PFSK-1 (cell line): ENCODE data around the genes HYDIN and DHX38.

DNA sequence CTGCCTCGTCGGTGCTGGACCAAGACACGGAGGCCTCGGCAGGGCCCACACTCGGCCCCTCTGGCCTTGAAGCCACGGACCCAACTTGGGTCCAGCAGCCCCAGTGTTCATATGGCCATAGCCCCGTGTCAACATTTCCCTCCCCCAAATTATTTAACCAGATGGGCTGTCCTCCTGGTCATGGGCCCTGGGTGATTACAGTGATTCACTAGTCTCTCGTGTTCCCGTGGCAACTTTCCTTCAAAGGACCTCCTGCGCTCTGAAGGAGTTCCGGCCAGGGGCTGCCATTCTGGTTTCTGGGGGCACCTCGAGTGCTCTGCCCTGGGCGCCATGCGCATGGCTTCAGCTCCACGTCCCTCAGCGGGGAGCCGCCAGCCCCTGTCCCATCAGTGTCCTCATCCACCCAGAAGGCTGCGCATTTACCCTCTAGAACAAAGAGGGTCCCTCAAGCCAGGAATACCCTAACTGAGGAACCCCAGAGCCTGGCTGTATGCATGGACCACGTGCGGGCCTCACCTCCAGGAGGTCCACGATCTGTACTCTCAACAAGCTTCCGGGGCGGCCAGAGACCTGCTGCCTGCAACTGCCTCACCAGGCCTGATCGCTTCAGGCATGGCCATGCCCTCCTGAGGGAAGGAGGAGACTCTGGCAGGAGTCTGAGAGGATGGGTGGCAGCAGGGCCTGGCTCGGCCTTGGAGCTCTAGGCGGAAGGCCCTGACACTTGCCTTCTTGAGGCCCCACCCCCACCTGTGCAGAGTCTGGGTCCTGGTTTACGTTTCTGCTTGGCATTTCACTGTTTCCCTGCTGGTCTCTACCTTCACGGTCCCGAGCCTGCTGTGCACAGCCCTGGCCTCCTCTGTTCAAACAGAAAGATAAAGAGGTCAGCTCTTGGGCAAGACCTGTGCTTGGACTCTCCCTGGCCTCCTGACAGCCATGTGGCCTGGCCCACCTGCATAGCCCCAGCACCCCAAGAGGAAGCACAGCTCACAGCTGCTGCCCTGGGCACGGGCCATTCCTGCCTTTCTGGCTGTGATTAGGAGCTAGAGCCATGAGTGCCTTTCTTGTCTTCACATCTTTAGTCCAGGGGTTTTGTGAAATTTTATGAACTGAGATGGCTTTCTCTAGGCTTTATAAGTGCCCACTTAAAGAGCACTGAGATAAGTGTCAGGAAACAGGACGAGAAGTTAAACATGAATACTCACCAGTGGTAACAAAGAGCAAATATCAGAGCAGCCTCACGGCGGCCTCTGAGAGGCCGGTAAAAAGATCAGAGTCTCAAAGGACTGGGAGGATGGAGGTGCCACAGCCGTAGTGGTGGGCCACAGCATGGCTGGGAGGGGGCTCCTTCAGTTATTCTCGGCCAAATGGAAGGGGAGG lies 25.3 kb upstream of the MTSS2 start:
- RRBS, result no CpG with 5 or more reads among the region's 36 CpGs

- RRBS, result no CpG with 5 or more reads among the region's 10 CpGs
These were observed 30.0 kb upstream of the MTSS2 start for GRCh38 chr16:70715764-70716436.

- RRBS, result no CpG with 5 or more reads among the region's 28 CpGs
These were observed 39.1 kb upstream of the MTSS2 start for GRCh38 chr16:70724620-70725766.

DNA sequence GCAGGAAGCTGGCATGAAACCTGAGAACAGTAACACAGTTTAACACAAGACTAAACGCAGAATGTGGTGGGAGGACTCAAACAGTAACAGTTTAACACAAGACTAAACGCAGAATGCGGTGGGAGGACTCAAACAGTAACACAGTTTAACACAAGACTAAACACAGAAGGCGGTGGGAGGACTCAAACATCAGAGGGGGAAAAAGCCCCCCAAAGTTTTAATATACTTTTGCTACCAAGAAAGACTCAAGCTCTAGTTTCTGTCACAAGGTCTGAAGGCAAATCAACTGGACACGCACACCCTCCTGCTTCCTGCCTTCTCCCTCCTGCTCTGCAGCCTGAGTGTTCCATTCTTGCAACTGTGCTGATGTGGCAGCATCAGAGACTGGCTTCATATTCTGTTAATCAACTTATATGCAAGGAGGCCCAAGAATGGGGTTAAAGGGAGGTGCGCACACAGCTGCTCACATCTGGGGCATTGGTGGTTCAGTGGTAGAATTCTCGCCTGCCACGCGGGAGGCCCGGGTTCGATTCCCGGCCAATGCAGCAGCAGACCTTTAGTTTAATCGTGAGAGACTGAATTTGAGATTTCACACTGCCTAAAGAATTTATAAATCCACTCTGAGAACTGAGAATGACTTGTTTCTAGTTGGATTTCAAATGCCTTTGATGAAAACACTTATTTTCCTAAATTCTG lies 11.8 kb downstream of the VAC14 start:
- RRBS, result no CpG with 5 or more reads among the region's 13 CpGs

- RRBS, result 9% methylated on average over 1 of the region's 30 CpGs
These were observed at the start of gene HYDIN for GRCh38 chr16:71230568-71231123. HYDIN (minus strand) TSS chr16:71230722.

- RRBS, result 1% methylated on average over 1 of the region's 7 CpGs
These were observed 595 bp downstream of the CMTR2 start for GRCh38 chr16:71288559-71289054.

- RRBS, result 19% methylated on average over 25 of the region's 70 CpGs
These were observed 15.6 kb downstream of the TLE7 start for GRCh38 chr16:71425767-71427142.

GRCh38 chr16:71584774-71585738 lies 8.2 kb upstream of the TAT start:
- RRBS, result no CpG with 5 or more reads among the region's 5 CpGs

DNA sequence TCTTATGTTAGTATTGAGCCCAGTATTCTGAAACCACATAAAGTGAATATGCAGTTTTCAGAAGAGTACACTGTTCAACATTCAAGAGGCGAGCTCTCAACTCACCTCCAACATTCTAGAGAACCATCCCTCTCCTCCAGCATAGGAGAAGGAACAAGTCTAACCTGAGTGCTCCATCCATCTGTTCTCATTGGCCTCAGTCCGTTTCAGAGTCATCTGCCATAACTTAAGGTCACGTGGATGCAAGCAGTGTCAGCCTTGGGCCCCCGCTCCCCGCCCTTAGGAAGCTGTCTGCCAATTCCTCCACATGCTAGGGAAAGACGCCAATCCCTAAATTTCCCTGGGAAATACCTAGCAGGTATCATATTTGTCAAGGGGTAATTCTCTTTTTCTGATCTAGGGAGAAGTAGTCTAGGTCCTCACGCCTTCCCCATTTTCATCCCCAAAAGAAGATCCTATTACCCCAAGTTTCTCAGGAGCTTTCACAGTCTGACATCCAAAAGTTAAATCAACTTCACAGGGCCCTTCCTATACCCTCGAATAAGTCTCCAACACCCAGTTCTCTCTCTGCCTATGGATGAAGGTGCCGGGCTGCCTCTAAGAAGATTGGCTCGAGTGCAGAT lies 21.5 kb downstream of the MARVELD3 start:
- RRBS, result no CpG with 5 or more reads among the region's 10 CpGs

DNA sequence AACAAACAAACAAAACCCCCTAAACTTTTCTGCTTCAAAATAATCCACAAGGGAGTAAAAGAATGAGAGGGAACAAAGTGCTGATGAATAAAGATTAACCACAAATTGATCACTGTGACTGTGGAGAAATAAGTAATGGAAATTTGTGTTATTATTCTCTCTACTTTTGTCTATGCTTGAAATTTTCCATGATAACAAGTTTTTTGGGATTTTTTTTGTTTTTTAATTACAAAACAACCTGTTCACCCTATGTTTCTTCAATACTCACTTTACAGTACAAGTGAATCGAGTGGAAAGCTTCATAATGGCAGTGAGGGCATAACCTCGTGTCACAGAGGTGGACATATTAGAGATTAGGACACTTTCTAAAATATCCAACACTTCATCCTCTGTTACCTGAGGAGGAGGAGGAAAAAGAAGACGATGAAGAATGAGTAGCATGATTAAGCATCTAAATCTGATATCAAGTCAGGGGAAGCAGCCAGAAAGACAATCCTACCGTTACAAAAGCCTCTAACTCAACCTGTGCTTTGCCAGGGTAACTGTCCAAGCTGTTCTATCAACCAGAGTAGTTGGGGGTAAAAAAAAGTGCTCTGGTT lies 23.6 kb upstream of the PHLPP2 start:
- RRBS, result no CpG with 5 or more reads among the region's 4 CpGs

GRCh38 chr16:71753361-71753958 lies 29.0 kb upstream of the PHLPP2 start:
- RRBS, result no CpG with 5 or more reads among the region's 8 CpGs

DNA sequence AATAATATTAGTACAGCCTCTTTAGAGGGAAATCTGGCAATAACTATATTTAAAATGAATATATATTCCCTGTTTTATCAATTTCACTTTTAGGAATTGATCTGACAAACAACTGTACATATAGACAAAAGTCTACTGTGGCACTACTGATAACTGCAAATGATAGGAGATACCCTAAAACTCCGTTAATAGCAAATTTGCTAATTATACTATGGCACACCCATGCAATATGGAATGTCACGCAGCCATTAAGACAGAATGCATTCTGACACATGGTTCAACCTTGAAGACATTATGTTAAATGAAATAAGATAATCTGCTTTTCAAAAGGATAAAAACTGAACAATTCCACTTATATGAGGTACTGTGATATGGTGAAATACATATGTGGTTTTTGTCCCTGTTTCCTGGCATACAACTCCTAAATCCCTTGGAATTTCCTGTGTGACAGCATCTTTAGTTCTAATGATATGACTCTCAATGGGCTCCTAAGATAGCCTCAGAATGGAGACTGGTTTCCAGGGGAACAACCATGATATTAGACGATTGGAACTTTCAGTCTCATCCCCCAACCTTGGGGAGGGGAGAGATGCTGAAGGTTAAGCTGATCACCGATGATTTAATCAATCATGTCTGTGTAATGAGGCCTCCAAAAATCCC lies 37.6 kb upstream of the PHLPP2 start:
- RRBS, result no CpG with 5 or more reads among the region's 4 CpGs

DNA sequence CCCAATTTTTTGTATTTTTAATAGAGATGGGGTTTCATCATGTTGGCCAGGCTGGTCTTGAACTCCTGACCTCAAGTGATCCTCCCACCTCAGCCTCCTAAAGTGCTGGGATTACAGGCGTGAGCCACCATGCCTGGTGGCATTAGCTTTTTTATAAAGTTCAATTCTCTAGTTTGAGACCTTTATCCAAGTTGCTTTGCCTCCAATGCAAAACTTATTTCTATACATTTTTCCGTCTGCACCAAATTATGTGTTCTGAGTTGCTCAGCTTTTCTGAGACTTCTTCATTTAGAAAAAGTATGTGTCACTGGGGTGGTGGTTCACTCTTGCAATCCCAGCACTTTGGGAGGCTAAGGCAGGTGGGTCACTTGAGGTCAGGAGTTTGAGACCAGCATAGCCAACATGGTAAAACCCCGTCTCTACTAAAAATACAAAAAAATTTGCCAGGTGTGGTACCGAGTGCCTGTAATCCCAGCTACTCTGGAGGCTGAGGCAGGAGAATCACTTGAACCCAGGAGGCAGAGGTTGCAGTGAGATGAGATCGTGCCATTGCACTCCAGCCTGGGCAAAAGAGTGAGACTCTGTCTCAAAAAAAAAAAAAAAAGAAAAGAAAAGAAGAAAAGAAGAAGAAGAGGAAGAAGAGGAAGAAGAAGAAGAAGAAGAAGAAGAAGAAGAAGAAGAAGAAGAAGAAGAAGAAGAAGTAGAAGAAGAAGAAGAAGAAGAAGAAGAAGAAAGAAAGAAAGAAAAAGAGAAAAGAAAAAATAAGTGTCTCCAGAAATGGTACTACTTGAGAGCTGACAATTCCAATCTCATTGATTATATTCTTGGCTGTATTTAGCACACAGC lies 14.0 kb upstream of the ATXN1L start:
- RRBS, result no CpG with 5 or more reads among the region's 5 CpGs

- RRBS, result 96% methylated on average over 13 of the region's 37 CpGs
These were observed 14.4 kb downstream of the ATXN1L start for GRCh38 chr16:71859908-71860843.

GRCh38 chr16:71881155-71881577 lies 2.8 kb downstream of the ZNF821 start:
- RRBS, result no CpG with 5 or more reads among the region's 1 CpG

DNA sequence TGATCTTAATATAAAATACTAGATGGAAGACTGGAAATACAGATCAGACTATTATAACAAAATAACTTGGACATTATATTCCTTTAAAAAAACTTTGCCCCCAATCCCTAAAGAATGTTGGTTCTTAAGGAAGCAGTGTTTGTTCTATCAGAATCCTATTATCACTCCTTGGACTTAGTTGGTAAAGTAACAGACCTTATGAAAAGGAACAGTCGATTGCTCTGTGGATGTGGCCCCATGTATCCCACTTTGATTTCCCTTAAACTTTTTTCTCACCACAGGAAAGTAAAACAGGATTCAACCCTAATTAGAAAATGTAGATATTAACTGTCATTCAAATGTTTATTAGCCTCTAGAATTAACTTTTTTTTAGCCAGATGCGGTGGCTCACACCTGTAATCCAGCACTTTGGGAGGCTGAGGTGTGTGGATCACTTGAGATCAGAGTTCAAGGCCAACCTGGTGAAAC lies 31.6 kb downstream of the IST1 start:
- RRBS, result no CpG with 5 or more reads among the region's 2 CpGs

DNA sequence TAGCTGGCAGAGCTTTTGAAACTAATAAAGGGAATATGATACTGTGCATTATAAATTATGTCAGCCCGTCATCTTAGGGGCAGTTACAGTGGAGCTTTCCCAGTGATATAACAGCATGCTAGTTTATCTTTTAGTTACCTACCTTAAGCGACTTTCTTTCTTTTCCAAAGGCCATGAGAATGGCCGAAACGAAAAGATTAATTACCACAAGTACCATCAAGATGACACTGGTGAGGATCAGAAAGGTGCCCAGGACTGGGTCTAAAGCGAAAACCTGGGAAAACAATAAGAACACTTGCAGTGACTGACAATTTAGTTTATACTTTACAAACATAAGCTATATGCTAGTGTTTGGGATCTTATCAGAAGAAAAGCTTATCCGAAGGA lies 34.6 kb downstream of the IST1 start:
- RRBS, result no CpG with 5 or more reads among the region's 6 CpGs

DNA sequence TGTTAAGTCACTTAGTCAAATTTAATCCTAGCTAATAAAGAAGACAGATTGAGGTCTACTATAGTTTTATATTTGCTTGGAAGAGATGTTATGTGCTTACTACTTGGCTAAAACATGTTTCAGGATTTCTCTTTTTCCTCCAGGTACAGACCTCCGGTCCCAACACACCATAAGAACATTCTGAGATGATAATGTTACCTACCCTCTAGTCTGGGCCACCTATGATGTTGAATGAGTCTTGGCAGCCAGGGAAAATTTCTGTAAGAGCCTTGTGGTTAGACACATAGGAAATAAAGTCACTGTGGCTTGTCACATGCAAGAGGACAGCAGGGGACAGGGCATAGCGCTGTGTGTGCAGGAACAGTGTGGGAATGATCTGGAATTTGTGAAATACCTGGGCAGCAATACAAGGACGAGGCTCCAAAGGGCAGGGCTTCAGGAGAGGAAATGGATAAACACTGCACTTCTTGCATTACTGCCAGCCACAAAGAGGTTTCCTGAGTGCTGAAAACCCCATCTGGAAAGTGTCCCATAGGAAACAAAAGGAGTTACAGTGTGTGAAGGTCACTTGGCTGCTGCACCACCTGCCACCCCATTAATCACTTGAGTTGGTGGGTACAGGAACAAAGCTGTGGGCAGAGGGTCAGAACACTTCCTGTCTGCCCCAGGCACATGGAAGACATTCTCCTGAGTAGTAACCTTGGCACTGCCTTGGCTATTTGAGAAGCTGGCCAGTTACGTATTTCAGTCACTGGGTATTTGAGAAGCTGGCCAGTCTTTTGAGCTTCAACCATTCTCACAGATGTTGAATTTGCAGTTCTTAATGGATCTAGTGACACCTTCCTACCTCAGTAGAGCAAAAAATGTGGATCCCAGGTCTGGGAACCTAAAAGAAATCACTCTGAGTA lies 12.1 kb upstream of the HP start:
- RRBS, result no CpG with 5 or more reads among the region's 4 CpGs

GRCh38 chr16:72060329-72061121 lies 2.5 kb upstream of the HPR start:
- RRBS, result no CpG with 5 or more reads among the region's 12 CpGs

DNA sequence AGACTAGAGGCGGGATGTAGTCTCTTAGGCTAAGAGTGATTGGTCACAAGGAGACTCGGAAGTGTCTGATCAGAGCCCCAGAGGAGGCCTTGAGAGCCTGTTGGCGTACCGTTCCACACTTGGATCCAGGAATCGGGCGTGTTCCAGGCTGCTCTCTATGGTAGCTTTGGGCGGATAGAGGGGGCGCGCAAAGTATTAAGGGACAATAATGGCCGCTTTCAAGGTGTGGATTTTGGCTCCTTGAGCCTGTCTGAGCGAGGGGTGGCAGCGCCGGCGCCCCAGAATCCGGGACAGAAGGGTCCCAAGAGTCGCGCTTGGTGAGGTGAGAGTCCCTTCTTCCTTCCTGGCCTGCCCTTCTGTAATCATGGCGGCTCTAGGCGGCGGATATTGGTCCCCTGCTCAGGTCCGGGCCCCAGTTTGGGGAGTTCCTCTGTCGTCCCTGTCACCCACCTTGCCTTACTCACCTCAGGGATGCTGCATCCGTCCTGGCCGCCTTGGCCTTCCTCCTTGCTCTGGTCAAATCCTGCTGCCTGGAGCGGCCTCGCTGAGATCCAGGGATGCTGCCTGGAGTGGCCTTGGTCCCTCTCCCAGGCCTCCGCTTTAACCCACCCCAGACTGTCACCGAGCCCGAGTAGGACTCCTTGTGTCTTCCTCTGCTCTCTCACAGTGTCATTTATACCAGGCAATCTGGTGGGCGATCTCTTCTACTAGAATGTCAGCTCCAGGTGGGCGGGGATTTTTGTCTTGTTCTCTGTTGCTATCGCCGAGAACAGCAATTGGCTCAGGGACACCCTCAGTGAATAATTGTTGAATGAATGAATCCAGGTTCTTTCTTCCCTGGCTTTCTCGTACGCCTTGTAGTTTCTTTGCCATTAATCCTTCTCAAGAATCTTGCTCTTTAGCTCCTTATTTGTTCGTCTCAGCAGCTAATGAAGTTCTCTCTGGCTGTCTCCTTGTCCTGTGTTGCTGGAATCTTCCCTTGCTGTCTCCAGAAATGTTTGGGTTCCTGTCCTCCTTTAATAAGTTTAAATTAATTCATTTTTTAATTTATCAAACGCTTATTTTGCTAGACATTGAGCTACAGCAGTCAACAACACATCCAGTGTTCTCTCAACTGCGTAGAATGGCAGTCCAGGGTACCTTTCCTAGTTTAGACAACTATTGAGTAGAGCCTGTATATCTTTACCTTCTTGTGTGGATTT lies at the start of gene DHX38:
TSS of gene DHX38 (plus strand) at position 118 of the 1,202 bp plus-strand sequence.
- RRBS, result 0% methylated on average over 6 of the region's 38 CpGs